ENCODE data around the genes H4C16, H2AJ and MGST1.

GRCh38 chr12:13197765-13198716 lies 1.5 kb downstream of the EMP1 start:
- PRO-cap, 3 experiments: peak in 1 of 3 experiments; most common plus-strand start chr12:13197879 (in 1); most common minus-strand start chr12:13197932 (in 1)
- RAMPAGE, long total RNA, 4 experiments: no peak in any of the 4 experiments
- RRBS: no CpG with 5 or more reads among the region's 10 CpGs

- PRO-cap, 3 experiments: no peak in any of the 3 experiments
- RAMPAGE, long total RNA, 4 experiments: no peak in any of the 4 experiments
- RRBS: no CpG with 5 or more reads among the region's 3 CpGs
Measured at GRCh38 chr12:14157000-14157927, 175.9 kb upstream of the GRIN2B start.

DNA sequence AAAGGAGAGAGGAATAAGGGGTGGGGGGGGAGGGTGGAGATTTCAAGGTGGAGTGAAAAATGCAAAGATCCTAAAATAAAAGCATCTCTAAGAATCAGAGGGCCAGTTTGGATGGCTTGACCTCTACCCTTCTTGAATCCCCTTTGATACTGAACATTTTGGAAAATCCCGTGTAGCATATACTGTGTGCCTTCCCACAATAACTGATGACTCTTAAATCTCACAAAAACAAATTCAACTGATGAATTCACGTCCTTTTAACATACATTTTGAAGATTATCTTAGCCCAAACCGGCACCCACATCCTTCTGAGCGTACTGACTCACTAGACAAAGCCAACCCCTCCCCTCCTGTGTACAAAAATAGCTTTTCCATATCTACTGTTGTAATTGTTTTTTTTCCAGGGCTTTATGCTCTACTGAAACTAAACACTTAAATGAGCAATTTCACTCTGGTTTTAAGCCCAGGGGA lies 109.5 kb upstream of the ATF7IP start:
- PRO-cap, 3 experiments: no peak in any of the 3 experiments
- RAMPAGE, long total RNA, 4 experiments: no peak in any of the 4 experiments
- RRBS: no CpG with 5 or more reads among the region's 4 CpGs

DNA sequence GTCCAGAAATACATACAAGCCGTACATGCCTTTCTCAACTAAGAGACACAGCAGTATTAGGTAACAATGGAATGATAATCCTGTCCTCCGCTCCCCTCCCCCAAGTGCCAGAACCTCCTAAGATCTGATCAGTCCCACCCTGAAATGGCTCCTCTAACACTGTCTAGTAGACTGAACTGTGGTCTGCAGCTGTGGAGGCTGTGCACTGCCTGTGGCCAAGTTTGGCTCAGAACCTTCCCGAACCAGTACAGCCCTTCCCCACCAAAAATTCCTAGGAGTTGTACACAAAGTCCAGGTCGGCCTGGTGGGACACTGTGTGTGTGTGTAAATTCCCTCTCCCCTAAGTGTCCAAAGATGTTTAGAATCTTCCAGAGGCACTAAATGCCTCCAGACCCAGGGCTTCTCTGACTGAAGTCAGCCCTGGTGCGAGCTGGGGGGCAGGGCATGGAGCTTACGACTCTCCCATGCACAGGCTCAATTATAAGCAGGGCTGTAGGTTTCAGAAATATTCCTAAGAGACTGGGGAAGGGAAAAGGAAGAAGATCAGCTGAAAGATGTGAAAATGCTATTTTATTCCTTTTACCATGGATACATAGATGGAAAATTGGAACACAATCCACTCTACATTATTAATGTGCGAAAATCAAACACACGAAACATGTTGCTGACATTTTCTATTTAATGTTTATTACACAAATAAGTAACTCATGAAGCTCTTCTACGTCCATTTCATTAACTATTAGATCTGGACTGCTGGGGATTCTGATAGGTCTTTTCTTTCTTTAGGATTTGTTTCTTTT lies 106.9 kb upstream of the ATF7IP start:
- PRO-cap, 3 experiments: no peak in any of the 3 experiments
- RAMPAGE, long total RNA, 4 experiments: no peak in any of the 4 experiments
- RRBS: no CpG with 5 or more reads among the region's 9 CpGs

DNA sequence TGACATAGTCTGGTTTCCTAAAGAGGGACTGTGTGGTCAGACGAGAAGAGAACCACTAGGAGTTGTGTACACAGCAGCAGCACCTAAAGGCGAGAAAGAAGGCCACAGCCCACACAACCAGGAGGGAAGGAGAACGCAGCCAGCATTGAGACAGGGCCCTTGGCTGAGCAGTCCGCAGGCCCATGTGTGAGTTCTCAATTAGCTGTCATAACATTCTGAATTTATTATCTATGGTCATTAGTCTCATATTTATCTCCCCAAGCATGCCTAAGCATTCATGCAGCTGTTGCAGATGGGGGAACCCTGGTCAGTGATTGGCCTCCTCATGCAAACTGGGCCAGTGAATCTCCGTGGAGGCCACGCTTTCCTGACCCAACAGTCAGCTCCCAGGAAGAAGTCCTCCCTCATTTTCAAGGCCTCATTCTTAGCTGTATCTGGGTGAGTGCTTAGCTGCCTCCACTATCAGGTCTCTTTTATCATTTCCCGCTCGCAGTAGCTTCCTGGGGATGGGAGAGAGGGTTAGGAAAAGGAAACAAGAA lies 81.2 kb upstream of the ATF7IP start:
- PRO-cap, 3 experiments: no peak in any of the 3 experiments
- RAMPAGE, long total RNA, 4 experiments: no peak in any of the 4 experiments
- RRBS: no CpG with 5 or more reads among the region's 8 CpGs

GRCh38 chr12:14411052-14411541 lies 45.6 kb downstream of the ATF7IP start:
- PRO-cap, 3 experiments: no peak in any of the 3 experiments
- RAMPAGE, long total RNA, 4 experiments: no peak in any of the 4 experiments
- RRBS: no CpG with 5 or more reads among the region's 3 CpGs

DNA sequence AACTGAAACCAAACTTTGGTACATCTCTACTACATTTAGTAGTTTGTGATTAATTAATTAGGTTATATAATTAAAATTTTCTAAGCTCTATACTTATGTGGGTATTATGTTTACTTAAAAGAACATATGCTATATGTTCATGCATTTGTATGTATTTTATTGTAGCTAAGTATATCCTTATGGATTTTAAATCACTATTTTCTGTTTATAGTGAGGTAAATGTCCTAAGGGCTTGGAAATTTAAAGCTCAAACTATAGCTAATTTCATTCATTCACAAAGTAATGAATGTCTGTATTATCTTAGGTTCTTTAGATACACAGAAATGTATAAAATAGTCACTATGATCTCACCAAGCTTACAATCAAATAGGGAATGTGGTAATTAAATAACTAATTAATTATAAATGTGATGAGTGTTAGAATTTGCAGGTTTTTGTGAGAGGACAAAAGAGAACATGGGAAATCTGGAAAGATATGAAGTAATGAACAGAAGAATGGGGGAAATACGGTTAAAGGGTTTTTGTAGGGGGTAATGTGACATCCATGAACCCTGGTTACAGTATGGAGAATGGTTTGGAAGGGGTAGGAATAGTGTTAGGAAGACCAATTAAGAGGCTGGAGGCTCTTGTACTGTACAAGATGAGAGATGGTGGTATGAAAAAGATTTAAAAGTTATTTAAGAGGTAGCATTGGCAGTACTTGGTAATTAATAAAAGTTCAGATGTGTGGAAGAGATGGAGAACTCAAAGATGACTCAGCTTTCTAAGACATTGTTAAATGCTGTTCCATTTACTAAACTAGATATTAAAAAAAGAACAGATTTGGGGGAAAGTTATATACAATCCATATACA lies 97.9 kb downstream of the ATF7IP start:
- PRO-cap, 3 experiments: peak in 1 of 3 experiments; most common plus-strand start position 716 of the sequence (in 1)
- RAMPAGE, long total RNA, 4 experiments: no peak in any of the 4 experiments
- RRBS: no CpG with 5 or more reads among the region's 1 CpG

- PRO-cap, 3 experiments: peak in 1 of 3 experiments; most common plus-strand start chr12:14769015 (in 1)
- RAMPAGE, long total RNA, 4 experiments: no peak in any of the 4 experiments
- RRBS: no CpG with 5 or more reads among the region's 13 CpGs
Measured at GRCh38 chr12:14768450-14769275, 2.3 kb downstream of the H4C16 start.

DNA sequence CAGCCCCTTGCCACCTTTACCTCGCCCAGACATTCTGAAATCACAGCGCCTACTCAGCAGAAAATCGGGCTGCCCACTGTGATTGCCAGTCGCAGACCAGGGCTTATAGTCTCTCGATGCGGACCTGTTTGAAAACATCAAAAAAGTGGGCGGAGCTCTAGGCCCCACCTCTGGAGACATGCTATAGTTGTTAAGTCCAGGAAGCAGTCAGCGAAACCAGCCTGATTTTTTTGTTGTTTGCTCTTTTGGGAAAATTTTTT lies at the start of gene H4C16:
Gene H4C16 (minus strand): TSS at position 80 of the 260 bp plus-strand sequence.
- PRO-cap, 3 experiments: peak in 3 of 3 experiments; most common plus-strand start position 193 of the sequence (in 3); most common minus-strand start position 80 of the sequence (in 3)
- RAMPAGE, long total RNA, 4 experiments: start-site peak on the minus strand in 3 of 4 experiments, centred at position 79 of the sequence, 223 to 703 reads per replicate
- RRBS: no CpG with 5 or more reads among the region's 8 CpGs

- PRO-cap, 3 experiments: peak in 3 of 3 experiments; most common plus-strand start chr12:14774405 (in 3); most common minus-strand start chr12:14774186 (in 3)
- RAMPAGE, long total RNA, 4 experiments: start-site peak on the plus strand in 4 of 4 experiments, at chr12:14774328-14774602 at its widest, 1,842 to 12,091 reads per replicate; start-site peak on the minus strand in 3 of 4 experiments, at chr12:14774800-14774921 at its widest, 5 to 18 reads per replicate
- RRBS: 2% methylated on average over 22 of the region's 80 CpGs
Measured at GRCh38 chr12:14774099-14775074, at the start of gene H2AJ. TSS of gene H2AJ (plus strand) at chr12:14774405.

- PRO-cap, 3 experiments: no peak in any of the 3 experiments
- RAMPAGE, long total RNA, 4 experiments: no peak in any of the 4 experiments
Measured at GRCh38 chr12:14793051-14793435, 10.2 kb downstream of the WBP11 start.

DNA sequence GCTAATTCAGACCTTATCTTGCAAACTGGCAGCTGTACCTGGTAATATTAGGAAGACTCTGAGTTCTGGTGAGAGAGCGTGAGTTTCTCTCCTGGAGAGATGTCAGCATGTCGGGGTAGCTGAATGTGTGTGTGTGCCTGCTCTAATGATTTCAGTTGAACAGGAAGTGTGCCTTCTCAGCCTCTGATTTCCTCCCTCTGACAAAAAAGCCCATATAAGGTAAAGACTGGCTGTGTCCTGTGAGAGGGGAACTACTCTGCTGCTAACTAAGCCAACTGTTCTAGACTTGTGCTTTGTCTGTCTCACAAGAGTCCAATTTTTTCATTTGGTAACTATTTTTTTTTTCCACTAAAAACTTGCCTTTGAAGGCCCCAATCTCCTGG lies 10.4 kb upstream of the ERP27 start:
- PRO-cap, 3 experiments: peak in 2 of 3 experiments; most common plus-strand start position 265 of the sequence (in 1); most common minus-strand start position 131 of the sequence (in 1)
- RAMPAGE, long total RNA, 4 experiments: no peak in any of the 4 experiments
- RRBS: no CpG with 5 or more reads among the region's 2 CpGs

DNA sequence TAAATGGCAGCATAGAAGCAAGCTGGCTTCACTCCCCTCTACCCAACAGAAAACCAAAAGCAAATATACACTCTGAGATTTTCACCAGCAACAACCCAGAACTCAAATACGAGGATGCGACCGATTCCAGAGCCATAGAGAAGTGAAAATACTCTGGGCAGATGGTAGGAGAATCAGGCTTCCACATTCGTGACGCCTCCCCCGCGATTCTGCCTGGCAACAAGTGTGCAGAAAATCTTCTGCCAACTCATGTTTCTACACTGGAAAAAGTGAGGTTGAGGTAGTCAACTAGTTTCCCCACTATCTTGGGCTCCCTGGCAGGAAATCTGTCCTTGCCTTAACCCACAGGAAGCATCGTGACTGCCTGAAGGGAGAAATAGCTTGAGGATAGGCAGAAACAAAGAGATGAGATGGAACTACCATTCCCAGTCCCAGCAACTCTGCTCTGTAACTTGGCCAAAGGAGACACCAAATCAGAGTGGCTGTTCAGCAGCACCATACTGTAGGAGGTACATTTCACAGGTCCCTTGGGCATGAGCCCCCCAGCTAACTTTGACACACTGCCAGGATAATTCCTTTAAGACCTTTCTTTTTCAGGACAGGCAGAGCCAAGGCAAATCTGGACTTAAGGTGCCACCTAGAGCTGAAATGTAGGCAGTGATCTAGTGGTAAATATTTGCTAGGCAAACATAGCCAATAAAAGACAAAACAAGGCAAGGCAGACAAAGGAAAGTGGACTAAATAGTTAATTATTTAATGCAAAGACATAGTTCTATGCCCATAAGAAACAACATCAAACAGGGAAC lies 205.0 kb downstream of the PTPRO start:
- PRO-cap, 3 experiments: peak in 1 of 3 experiments; most common plus-strand start position 400 of the sequence (in 1); most common minus-strand start position 144 of the sequence (in 1)
- RAMPAGE, long total RNA, 4 experiments: no peak in any of the 4 experiments
- RRBS: no CpG with 5 or more reads among the region's 8 CpGs

DNA sequence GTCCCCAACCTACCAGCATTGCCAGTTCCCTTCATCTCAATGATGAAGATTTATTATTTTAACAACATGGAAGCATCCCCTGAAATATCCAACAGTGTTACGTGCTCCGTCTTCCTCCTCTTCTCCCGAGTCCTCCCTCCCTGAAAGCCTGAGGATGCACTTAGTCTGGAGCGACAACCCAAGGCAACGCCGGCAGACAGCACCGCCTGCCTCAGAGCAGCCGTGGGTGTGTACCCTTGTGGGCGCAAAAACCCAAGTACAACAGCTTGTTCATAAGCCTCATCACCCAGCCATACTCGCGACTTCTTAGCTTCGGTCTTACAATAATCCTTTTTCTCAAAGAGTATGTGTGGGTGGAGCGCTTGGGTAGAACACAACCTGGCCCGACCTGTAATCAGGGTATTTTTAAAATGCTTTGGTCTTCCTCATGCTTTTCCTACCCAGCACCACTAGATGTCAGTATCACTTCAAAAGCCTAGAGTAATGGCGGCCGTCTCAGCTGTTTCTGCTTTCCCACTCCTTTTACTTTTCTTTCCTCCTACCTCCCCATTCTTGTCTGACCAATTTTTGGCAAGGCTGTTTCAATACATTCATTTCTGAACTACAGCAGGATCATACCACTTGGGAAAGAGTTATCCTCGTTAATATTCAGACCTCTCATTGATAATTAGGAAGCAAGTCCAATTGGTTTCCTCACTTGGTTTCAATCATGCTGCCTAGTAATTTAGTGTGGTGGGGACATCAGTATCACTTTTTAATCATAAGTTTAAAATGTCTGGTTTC lies 198.9 kb downstream of the EPS8 start:
- PRO-cap, 3 experiments: peak in 1 of 3 experiments; most common plus-strand start position 170 of the sequence (in 1)
- RAMPAGE, long total RNA, 4 experiments: no peak in any of the 4 experiments
- RRBS: no CpG with 5 or more reads among the region's 17 CpGs

- PRO-cap, 3 experiments: no peak in any of the 3 experiments
- RAMPAGE, long total RNA, 4 experiments: no peak in any of the 4 experiments
- RRBS: no CpG with 5 or more reads among the region's 4 CpGs
Measured at GRCh38 chr12:15698145-15698830, 90.9 kb downstream of the EPS8 start.

DNA sequence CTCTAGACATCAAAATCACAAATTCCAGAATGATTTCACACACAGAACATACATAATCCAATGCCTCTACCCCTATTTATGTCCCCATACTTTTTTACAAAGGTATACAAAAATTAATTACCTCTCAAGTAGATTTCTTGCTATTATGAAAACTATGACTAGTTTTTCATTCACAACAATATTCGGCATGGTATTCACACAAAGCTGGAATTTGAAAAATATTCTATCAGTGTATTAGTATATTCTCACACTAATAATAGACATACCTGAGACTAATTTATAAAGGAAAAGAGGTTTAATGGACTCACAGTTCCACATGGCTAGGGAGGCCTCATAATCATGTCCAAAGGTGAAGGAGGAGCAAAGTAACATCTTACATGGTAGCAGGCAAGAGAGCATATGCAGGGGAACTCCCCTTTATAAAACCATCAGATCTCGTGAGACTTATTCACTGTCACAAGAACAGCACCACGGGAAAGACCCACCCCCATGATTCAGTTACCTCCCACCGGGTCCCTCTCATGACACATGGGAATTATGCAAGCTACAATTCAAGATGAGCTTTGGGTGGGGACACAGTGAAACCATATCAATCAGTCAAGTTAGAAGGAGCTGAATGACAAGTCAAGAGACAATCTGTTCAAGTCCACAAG lies 25.3 kb downstream of the EPS8 start:
- PRO-cap, 3 experiments: no peak in any of the 3 experiments
- RAMPAGE, long total RNA, 4 experiments: no peak in any of the 4 experiments
- RRBS: no CpG with 5 or more reads among the region's 4 CpGs

DNA sequence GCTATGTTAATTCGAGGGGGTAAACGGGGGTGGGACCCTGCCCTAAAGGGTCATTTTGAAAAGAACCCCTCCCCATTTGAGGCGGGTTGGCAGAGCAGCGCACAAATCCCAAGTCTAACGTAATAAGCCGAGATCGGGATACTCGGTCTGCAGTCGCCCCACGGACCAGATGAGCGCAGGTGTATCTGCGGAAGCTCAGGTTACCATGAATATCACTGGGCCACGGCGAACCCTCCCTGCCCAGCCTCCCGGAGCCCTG lies 592 bp downstream of the EPS8 start:
- PRO-cap, 3 experiments: peak in 1 of 3 experiments; most common plus-strand start position 152 of the sequence (in 1)
- RAMPAGE, long total RNA, 4 experiments: no peak in any of the 4 experiments
- RRBS: 2% methylated on average over 1 of the region's 15 CpGs

DNA sequence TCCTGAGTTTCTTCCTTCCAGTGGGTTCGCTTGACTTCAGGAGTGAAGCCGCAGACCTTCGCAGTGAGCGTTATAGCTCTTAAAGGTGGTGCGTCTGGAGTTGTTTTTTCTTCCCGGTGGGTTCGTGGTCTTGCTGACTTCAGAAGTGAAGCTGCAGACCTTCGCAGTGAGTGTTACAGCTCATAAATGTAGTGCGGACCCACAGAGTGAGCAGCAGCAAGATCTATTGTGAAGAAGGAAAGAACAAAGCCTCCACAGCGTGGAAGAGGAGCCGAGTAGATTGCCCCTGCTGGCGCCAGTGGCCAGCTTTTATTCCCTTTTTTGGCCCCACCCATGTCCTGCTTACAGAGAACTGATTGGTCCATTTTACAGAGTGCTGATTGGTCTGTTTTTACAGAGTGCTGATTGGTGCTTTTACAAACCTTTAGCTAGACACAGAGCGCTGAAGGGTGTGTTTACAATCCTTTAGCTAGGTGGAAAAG lies 14.9 kb upstream of the MGST1 start:
- PRO-cap, 3 experiments: no peak in any of the 3 experiments
- RAMPAGE, long total RNA, 4 experiments: no peak in any of the 4 experiments
- RRBS: no CpG with 5 or more reads among the region's 13 CpGs

GRCh38 chr12:16347337-16347923 lies at the start of gene MGST1:
TSS of gene MGST1 (plus strand) at chr12:16347645.
- PRO-cap, 3 experiments: peak in 3 of 3 experiments; most common plus-strand start chr12:16347654 (in 3); most common minus-strand start chr12:16347656 (in 2)
- RAMPAGE, long total RNA, 4 experiments: start-site peak on the plus strand in 4 of 4 experiments, at chr12:16347595-16347868 at its widest, 3,054 to 50,189 reads per replicate
- RRBS: 2% methylated on average over 8 of the region's 27 CpGs

GRCh38 chr12:16354119-16354501 lies 6.7 kb downstream of the MGST1 start:
- PRO-cap, 3 experiments: no peak in any of the 3 experiments
- RAMPAGE, long total RNA, 4 experiments: no peak in any of the 4 experiments

Data from adrenal gland (tissue), 7 donors.